Right atrium auricular region (tissue), 2 donors: Measurements from ENCODE around the gene KIAA0040.

- PRO-cap: no peak
- RAMPAGE, long total RNA, 2 experiments: no peak in any of the 2 experiments
These were observed 11.6 kb upstream of the SERPINC1 start for GRCh38 chr1:173928493-173929347.

GRCh38 chr1:173951902-173952384, 34.8 kb upstream of the SERPINC1 start:
- PRO-cap: no peak
- RAMPAGE, long total RNA, 2 experiments: no peak in any of the 2 experiments

DNA sequence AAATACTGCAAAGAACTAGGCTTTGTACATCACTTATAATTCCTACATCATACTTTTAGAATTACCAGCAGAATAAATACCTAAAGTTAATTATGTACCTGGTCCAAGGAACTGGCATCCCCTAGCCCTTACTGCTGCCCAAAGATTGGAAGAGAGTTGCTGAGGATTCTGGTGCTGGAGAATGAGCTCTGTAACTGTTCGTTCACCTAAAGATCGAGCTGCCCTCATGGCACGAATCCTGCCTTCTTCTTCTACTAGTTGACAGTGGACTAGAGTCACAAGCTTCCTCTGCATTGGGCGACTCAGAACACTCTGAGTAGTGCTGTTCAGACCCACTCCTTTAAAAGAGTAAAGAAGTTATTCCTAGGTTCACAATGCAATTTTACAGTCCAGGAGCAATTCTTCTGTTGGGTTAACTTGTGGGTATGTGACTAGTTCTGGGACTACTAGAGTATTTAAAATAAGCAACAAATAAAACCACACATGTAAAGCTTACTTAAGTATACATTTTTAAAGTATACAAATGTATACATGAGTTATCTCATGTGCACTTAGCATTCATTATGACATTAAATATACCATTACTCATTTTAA, 38.7 kb downstream of the RC3H1 start:
- PRO-cap: no peak
- RAMPAGE, long total RNA, 2 experiments: no peak in any of the 2 experiments

DNA sequence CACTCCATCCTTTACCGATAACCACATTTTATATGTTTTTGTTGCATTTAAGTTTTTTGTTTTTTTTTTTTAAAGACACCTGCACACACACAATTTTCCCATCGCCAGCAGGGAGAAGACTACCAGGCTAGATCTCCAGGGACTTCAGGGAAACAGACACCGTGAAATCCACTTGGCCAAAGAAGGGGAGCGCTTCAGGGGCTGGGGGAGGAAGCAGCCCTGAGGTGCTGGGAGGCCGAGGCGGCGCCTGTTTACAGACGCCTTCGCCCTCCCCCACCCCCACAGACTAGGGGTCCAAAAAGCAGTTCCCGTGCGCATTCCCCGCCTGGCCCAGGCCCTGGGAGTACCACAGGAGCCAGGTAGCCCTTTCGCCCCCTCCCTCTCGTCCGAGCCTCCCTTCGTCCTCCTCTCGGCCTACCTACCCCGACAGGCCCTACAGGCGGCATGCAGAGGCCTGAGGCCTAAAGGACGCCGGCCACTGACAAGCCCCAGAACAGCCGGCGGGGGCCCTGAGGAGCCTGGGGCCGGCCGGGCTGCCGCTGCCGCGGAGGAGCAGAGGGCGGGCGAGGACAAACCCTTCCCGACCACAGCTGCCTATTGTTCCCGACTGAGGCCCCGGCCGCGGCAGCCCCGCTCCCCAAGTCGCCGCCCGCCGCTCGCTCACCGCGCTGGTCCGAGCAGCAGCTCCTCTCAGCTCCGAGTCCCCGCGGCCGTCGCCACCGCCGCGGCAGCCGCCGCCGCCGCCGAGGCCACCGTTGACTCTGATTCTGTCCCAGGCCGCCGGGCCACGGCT, 529 bp downstream of the RC3H1 start:
- PRO-cap: unidirectional peak, plus-strand start at position 304 of the sequence; unidirectional peak, plus-strand start at position 491 of the sequence
- RAMPAGE, long total RNA, 2 experiments: no peak in any of the 2 experiments

GRCh38 chr1:174077716-174078230, 55.6 kb upstream of the RC3H1 start:
- PRO-cap: no peak
- RAMPAGE, long total RNA, 2 experiments: no peak in any of the 2 experiments

GRCh38 chr1:174772619-174772842, 227.2 kb upstream of the CACYBP start:
- PRO-cap: no peak
- RAMPAGE, long total RNA, 2 experiments: no peak in any of the 2 experiments

GRCh38 chr1:174848399-174849043, 151.2 kb upstream of the CACYBP start:
- PRO-cap: no peak
- RAMPAGE, long total RNA, 2 experiments: no peak in any of the 2 experiments

- PRO-cap: no peak
- RAMPAGE, long total RNA, 2 experiments: no peak in any of the 2 experiments
These were observed 125.4 kb upstream of the CACYBP start for GRCh38 chr1:174874082-174875044.

- PRO-cap: no peak
- RAMPAGE, long total RNA, 2 experiments: no peak in any of the 2 experiments
These were observed 45.7 kb upstream of the CACYBP start for GRCh38 chr1:174954000-174954449.

GRCh38 chr1:175000469-175000786, 681 bp downstream of the CACYBP start:
- PRO-cap: no peak
- RAMPAGE, long total RNA, 2 experiments: no peak in any of the 2 experiments

- PRO-cap: no peak
- RAMPAGE, long total RNA, 2 experiments: no peak in any of the 2 experiments
These were observed 3.6 kb downstream of the KIAA0040 start for GRCh38 chr1:175188810-175189625.

- PRO-cap: bidirectional peak, plus-strand start at chr1:175192892, minus-strand start at chr1:175192776; bidirectional peak, plus-strand start at chr1:175193222, minus-strand start at chr1:175192981
- RAMPAGE, long total RNA, 2 experiments: start-site peak on the minus strand in 2 of 2 experiments, at chr1:175192751-175193101 at its widest, 50 to 516 reads per replicate
These were observed at the start of gene KIAA0040 for GRCh38 chr1:175192587-175193584. Gene KIAA0040 (minus strand): TSS chr1:175192776.

DNA sequence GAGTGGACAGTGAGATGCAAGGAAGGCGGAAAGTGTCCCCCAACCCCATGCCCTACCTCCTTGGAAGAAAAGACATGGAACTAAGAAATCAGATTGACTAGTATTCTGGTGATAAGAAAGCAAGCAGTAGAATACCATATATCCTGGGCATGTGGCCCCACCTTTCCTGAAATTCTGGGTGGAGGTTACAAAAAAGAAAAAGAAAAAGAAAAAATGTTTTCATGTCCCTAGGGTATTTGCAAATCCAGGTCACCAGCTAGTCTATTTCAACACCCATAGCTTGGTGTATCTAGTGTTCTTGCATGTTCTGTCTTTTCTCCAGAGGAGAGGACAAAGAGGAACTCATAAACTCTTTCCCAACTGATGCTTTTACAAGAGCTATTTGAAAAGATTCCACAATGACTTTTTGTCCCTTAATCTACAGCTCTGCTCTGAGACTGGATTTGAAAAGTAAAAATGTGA, 126.4 kb upstream of the KIAA0040 start:
- PRO-cap: no peak
- RAMPAGE, long total RNA, 2 experiments: no peak in any of the 2 experiments

GRCh38 chr1:176175795-176176035, 31.4 kb downstream of the COP1 start:
- PRO-cap: no peak
- RAMPAGE, long total RNA, 2 experiments: no peak in any of the 2 experiments

DNA sequence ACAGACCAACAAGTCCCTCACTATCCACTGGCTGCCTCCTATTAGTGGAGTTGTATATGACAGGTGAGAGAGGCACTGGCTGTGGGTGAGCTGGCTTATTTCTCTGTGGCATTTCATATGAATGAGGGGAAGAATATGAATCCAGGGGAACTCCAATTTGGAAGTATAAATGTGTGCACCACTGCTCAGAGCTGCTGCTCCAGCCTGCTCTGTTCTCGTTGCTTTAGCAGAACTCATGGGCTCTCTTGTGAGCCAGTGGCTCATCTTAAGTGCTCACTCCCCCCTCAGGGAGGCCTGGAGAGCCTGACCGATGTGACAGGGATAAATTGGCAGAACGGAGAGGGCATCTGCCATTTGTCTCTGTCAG, 229.3 kb downstream of the PAPPA2 start:
- PRO-cap: bidirectional peak, plus-strand start outside the sequence, minus-strand start at position 237 of the sequence
- RAMPAGE, long total RNA, 2 experiments: no peak in any of the 2 experiments

DNA sequence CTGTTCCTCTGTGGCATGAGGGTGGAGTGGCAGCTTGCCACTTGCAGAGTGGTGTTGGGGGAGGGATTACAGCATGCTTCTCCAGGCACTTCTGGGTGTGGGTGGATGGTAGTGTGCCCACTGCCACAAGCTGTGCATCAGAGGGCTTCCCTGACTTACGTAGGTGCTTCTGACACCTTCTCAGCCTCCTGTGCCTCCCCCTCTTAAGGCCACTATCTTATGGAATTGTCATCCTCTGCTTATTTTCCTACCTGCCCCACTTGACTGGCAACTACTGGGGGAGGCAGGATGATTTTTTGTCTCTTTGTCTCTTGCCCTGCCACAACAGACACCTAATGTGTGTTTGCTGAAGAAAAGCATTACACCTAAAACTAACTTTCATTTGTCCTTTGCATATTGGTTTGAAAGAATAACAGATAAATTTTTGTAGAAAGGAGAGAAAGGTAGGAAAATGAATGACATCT, 229.7 kb downstream of the PAPPA2 start:
- PRO-cap: bidirectional peak, plus-strand start at position 88 of the sequence, minus-strand start outside the sequence
- RAMPAGE, long total RNA, 2 experiments: no peak in any of the 2 experiments

GRCh38 chr1:178032963-178033467, 60.9 kb upstream of the RASAL2 start:
- PRO-cap: no peak
- RAMPAGE, long total RNA, 2 experiments: no peak in any of the 2 experiments

DNA sequence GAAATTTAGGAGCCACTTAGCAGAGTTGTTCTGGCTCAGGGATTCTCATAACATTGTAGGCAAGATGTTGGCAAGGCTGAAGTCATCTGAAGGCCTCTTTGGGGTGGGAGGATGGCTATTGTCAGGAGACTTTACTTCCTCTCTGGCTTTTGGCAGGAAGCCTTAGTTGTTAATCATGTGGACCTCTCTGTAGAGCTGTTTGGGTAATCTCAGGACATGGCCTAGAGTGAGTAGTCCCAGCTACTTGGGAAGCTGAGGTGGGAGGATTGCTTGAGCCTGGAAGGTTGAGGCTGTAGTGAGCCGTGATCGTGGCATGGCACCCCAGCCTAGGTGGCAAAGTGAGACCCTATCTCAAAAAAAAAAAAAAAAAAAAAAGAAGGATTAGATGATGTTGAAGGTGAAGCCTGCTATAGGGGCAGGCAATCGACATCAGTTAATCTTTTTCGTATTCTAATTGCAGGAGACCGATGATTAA, 40.2 kb downstream of the RASAL2 start:
- PRO-cap: unidirectional peak, minus-strand start at position 55 of the sequence
- RAMPAGE, long total RNA, 2 experiments: no peak in any of the 2 experiments

DNA sequence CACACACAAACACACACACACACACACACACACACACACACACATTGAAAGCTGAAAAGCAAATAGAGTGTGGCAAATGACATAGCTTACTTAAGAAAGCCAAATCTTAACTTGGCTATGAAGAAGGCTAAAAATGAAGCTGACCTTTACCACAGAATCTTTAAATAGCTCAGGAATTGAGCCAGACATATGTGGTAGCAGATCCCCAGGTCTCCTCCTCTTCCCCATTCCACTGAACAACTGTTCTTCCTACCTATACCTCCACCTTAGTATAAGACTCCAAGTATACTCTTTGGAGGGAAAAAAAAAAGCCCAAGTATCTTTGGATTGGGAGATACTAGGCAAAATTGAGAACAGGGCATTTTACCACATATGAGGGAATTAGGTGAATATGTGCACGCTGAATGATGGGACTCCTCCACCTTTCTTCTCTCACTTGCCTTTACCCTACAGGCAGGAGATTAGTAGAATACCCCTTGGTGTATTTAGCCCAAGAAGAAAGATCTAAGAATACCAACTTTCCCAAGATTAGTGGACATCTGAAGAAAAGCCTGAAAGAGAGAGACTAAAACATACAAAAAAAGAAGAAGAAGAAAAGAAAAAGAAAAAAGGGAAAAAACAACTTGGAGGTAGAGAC, 185.4 kb downstream of the CLEC20A start:
- PRO-cap: no peak
- RAMPAGE, long total RNA, 2 experiments: no peak in any of the 2 experiments

GRCh38 chr1:178371758-178372370, 124.9 kb downstream of the CLEC20A start:
- PRO-cap: no peak
- RAMPAGE, long total RNA, 2 experiments: no peak in any of the 2 experiments